ENCODE data around the genes CMTM6 and EPM2AIP1.

DNA sequence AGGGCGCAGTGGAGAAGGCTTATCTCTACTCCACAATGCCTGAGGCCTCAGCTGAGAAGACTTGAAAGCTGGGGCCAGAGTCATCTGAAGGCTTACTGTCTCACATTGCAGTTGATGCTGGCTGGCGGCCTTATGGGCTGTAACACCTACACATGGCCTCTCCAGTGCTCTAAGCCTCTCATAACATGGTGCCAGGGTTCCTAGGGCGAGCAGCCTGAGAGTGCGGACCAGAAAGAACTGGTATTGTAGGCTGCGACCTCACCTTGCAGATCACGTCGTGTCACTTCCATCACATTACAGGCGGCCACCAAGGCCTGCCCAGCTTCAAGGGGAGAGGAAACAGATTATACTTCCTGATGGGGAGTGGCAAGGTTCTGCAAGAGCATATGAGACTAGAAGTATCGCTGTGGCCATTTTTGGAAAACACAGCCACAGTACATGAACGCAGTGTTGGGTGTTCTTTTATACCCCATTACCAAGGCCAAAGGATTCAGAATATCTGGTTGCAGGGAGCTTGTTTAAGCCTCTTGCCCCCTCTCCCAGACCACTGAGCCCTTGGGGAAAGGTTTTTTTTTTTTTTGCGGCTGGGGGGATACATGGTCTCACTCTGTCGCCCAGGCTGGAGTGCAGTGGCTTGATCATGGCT is 32.5 kb downstream of the CMTM7 start:
- RAMPAGE, long total RNA = no peak
- RRBS = no CpG with 5 or more reads among the region's 12 CpGs

DNA sequence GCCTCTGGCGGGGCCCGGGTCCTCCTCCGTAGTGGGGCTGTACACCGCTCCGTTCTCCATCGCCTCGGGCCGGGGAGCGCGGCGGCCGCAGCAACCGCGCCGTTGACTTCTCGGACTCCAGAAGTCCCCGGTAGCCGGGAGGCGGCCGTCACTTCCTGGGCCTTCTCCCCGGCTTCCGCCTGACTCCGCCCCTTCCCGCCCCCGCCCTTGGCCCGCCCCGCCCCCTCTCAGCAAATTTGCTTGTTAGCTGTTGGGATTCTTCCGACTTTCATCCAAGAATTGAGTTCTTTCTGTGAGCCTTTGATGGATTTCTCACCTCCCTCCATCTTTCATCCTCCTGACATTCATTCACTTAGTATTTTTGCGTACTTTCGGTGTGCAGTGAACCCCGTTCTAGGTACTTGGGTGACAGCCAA is at the start of gene CMTM6:
CMTM6 (minus strand) TSS at position 167 of the 416 bp plus-strand sequence.
- RAMPAGE, long total RNA = start-site peak on the minus strand centred at position 137 of the sequence, 51 bp wide, 396 and 369 reads in 2 replicates
- RRBS = 1% methylated on average over 16 of the region's 31 CpGs

- RAMPAGE, long total RNA = no peak
- RRBS = no CpG with 5 or more reads among the region's 1 CpG
Observed at GRCh38 chr3:33128721-33129040, 14.9 kb downstream of the CRTAP start.

- RAMPAGE, long total RNA = no peak
- RRBS = no CpG with 5 or more reads among the region's 22 CpGs
Observed at GRCh38 chr3:33439311-33439728, 885 bp downstream of the UBP1 start.

- RAMPAGE, long total RNA = no peak
- RRBS = no CpG with 5 or more reads among the region's 4 CpGs
Observed at GRCh38 chr3:33584589-33585154, 133.4 kb downstream of the CLASP2 start.

DNA sequence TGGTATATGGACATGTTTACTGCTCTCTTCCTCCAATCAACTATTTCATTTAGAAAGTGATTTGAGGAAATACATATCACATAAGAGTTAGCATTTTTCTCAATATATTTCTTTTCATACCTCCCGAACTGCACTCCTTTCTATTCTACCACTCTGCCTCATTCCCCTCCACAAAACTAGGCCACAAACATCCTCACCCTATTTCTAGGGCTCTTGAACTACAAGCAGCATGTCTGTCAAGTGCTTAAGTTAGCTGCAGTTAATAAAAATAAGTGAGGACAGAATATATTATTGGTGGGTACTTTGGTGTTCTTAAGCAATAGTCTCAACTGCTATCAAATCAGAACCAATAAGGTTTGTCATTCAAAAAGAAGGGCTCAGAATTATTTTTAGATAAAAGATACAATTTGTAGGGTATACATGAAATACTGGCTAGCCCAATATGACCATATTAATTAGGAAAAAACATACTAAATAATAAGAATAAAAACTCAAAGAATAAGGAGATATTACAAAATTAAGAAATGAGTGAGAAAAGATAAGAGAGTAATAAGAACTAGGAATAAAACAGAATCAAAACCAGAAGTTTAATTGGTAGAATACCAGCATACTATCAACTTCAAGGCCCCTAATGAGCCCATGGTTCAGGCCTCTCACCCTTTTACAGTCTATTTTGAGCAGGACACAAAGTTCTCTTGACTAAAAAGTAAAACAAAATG is 124.9 kb downstream of the CLASP2 start:
- RAMPAGE, long total RNA = no peak
- RRBS = no CpG with 5 or more reads among the region's 1 CpG

- RAMPAGE, long total RNA = no peak
- RRBS = no CpG with 5 or more reads among the region's 1 CpG
Observed at GRCh38 chr3:33868661-33869257, 70.3 kb downstream of the PDCD6IP start.

DNA sequence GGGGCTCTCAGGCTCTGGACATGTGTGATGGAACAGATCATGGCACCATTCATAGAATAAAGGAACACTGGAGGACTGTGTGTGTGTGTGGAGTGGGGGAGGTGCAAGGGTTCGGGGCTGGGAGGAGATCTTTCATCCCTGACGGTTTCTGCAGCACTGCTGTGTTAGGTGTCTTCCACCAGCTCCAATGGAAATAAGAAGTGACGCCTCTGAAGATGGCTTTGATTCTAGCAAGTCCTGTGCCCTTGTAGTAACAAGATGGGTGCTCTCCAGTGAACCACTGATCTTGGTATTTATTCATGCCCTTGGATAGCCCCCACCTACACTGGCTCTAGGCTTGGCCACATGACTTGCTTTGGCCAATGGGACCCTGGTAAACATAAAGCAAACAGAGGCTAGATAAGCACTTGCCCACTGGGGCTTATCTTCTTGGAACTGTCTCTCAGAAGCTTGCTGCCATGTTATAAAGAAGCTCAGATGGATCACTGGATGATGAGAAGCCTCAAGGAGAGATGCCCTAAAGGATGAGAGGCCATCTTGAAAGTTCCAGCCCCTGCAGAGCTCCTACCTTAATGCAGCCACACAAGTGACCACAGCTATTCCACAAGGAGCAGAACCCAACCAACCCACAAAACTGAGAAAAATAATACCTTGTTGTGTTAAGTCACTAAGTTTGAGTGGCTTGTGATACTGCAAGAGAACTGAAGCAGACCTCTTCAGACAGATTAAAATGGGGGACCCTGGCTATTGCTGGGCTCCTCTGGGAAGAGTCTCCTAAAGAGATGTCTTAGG is 137.8 kb downstream of the PDCD6IP start:
- RAMPAGE, long total RNA = no peak
- RRBS = no CpG with 5 or more reads among the region's 3 CpGs

- RAMPAGE, long total RNA = no peak
- RRBS = no CpG with 5 or more reads among the region's 3 CpGs
Observed at GRCh38 chr3:34202964-34203427, 404.6 kb downstream of the PDCD6IP start.

DNA sequence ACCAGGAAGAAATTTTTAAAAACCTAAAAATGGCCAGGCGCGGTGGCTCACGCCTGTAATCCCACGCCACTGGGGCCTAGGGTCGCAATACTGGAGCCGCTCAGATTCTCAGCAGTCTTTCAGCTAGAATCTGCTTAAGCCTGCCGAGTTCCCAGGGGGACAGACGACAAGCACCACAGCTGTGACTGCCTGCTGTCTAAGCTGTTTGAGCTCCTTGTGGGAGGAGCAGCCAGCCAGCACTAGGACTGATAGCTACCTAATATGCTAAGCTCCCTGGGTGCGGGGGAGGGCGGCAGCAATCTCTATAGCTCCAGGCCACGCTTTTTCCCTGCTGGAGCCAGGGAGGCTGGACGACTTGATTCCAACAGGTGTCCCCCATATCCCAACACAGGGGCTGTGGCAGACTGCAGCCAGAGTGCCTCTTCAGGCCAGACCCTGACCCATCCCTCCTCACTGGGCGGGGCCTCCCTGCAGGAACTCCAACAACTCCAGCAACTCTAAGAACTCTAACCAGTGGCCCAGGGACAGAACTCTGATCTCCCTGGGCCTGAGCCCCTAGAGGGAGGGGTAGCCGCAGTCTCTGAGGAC is 134.2 kb upstream of the ARPP21 start:
- RAMPAGE, long total RNA = no peak
- RRBS = no CpG with 5 or more reads among the region's 14 CpGs

DNA sequence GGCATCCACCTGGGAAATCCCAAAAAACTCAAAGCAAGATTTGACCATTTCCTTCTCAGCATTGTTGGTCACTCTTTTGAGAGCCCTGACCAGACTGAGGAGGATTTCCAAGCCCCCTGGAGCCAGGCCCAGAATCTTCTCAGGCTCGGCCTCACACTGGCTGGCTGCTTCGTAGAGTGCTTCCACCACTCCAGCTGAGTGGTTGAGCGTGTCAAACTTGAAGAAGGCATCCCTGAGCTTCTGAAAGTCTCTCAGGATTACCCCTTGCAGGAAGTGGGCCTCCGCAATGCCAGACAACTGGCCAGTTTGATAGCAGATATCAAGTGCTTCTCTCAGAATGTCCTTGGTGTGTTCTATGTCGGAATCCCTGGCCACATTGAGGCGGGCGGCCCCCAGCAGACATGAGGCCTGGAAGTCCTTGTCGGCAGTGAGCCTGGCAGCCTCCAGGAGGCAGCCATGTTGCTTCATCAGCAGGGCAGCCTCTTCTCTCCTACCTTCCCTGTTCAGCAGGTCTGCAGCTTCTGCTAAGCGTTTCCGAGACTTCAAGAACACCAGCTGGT is 68.9 kb upstream of the DCLK3 start:
- RAMPAGE, long total RNA = no peak
- RRBS = no CpG with 5 or more reads among the region's 10 CpGs

GRCh38 chr3:36924310-36925332 is 20.2 kb downstream of the TRANK1 start:
- RAMPAGE, long total RNA = no peak
- RRBS = no CpG with 5 or more reads among the region's 6 CpGs

DNA sequence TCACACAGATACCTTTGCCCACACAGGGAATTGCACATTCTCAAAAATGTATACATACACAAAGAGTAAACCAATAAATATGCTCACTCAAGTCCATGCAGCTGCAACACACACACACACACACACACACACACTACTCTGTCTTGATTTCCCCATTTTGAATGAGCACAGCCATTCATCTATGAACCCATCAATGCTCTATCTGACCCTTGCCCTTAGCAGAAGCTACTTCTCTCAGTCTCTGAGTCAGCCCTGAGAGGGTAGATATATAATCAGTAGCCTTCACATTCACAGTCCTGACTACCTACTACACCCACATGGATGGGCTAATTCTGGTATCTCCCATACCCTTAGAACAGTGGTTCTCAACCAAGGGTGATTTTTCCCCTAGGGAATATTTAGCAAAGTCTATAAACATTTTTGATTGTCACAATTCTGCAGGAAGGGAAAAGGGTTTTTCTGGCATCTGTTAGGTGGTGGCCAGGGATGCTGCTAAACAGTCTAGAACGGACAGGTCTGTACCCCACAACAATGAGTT is 9.9 kb upstream of the TRANK1 start:
- RAMPAGE, long total RNA = no peak
- RRBS = no CpG with 5 or more reads among the region's 1 CpG

GRCh38 chr3:36965383-36965954 is 20.6 kb upstream of the TRANK1 start:
- RAMPAGE, long total RNA = no peak
- RRBS = no CpG with 5 or more reads among the region's 5 CpGs

DNA sequence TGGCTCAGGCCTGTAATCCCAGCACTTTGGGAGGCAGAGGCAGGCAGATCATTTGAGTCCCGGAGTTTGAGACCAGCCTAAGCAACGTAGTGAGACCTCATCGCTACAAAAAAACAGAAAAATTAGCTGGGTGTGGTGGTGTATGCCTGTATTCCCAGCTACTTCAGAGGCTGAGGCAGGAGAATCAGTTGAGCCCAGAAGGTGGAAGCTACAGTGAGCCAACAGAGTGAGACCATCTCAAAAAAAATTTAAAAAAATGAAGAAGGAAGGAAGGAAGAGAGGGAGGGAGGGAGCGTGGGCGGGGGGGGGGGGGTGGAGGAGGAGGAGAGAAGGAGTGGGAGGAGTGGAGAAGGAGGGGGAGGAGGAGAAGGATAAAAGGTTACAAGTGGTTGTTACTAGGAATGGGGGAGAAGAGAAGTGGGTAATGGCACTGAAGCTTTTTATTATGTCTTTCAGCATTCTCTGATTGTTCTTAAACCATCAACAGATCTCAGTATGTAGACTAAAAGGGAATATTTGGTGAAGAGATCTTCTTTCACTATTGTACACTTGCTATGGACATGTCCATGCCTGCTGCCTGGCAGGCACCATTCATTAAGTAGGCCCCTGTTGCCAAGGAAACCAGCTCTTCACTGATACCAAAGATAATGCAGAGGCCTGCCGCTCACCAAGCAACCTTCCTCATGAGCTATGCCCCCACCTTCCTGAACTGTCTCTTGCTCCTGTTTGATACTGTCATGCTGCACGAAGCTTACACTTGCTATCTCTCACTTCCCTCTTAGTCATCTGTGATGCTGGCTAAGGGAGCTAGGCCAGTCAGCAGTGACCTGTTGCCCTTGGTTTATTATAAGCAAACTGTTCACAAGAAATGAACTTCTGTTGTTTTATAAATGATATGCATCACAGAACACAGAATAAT is 23.3 kb downstream of the EPM2AIP1 start:
- RAMPAGE, long total RNA = no peak
- RRBS = no CpG with 5 or more reads among the region's 7 CpGs

- RAMPAGE, long total RNA = no peak
- RRBS = no CpG with 5 or more reads among the region's 20 CpGs
Observed at GRCh38 chr3:36991659-36992595, 1.0 kb downstream of the EPM2AIP1 start.

- RAMPAGE, long total RNA = no peak
- RRBS = 4% methylated on average over 2 of the region's 55 CpGs
Observed at GRCh38 chr3:36992596-36993314, at the start of gene EPM2AIP1. Gene EPM2AIP1, minus strand, starts transcription at chr3:36993131.

DNA sequence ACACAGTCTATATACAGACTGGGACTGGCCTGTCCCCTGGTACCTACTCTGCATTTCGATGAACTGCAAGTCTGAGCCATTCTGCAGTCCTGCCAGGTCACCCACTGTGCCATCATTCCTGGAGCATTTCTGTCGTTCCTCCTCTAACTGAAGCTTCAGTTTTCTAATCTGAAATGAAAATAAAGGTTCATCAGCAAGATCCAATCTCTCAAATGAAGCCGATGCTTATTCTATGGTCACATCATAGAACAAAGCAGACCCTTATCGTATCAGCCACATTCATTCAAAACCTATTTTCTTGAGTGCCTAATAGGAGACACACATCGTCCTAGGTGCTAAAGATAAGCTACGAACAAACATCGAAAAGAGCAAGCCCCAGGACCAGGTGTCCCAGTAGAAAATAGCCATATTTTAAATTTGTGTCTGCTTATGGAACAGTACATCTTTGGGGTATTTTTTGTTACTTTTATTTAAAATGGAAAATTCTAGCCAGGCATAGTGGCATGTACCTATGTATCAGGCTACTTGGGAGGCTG is 65.5 kb downstream of the MLH1 start:
- RAMPAGE, long total RNA = no peak
- RRBS = no CpG with 5 or more reads among the region's 7 CpGs

DNA sequence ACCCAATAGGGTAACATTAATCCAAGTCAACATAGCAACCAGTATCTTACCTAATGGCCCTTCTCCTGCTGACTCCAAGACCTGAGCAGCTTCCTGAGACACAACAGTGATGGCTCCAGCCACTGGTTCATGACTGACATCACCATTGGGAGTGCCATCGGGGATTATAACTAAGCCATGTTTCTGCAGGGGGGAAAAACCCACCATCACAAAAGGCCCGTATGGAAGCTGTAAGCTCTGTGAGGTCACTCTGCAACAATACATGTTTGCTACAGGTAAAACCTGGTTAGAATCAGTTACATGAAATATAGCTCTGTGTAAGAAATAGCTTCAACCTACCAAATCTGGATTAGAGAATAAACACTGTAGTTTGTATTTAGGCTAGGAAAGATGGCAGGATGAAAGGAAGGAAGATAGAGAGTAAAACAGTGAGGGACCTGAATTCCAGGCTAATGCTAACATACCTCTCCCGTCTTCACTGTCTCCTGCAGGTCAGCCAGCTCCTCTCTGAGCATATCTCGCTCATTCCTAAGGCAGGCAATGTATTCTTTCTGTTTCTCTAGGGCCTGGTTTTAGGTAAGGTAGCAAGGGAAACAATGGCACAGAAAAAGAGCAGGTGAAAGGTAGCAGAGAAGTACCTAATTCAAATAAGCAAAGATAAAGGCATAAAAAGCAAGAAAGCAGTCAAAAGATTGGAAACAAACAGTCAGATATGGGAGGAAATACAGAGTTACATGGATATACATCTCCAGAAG is 72.6 kb downstream of the MLH1 start:
- RAMPAGE, long total RNA = start-site peak on the minus strand centred at position 102 of the sequence, 85 bp wide, 23 and 8 reads in 2 replicates
- RRBS = no CpG with 5 or more reads among the region's 4 CpGs

GRCh38 chr3:37228711-37229118 is 14.4 kb upstream of the GOLGA4 start:
- RAMPAGE, long total RNA = no peak
- RRBS = no CpG with 5 or more reads among the region's 2 CpGs

Measured in epithelial cell of alveolus of lung (primary cell).